Measurements from ENCODE around the genes SRSF6 and MYBL2.

- PRO-cap: no peak
- RAMPAGE, long total RNA, 2 experiments: no peak in any of the 2 experiments
Observed at GRCh38 chr20:41341190-41341527, 538 bp downstream of the LPIN3 start.

DNA sequence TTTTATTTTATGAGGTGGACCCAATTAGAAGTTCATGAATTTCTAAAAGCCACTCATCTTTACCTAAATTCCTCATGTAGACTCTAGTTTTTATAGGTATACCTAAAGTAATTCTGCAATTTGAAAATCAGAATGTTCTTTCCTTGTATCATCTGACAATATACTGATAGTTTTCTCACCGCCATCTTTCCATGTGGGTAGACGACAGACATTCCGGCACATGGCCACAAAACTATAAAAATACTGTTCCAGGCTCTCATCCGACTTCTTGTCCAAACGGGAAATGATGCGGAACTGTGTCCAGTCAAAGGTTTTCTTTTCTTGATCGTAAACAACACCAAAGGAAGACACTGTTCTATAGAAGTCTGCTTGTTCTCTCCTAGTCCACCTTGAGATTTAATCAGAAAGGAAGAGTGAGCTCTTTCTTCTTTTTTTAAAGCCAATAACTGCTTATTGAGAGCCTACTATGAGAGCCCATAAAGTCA lies 56.7 kb upstream of the EMILIN3 start:
- PRO-cap: no peak
- RAMPAGE, long total RNA, 2 experiments: no peak in any of the 2 experiments

DNA sequence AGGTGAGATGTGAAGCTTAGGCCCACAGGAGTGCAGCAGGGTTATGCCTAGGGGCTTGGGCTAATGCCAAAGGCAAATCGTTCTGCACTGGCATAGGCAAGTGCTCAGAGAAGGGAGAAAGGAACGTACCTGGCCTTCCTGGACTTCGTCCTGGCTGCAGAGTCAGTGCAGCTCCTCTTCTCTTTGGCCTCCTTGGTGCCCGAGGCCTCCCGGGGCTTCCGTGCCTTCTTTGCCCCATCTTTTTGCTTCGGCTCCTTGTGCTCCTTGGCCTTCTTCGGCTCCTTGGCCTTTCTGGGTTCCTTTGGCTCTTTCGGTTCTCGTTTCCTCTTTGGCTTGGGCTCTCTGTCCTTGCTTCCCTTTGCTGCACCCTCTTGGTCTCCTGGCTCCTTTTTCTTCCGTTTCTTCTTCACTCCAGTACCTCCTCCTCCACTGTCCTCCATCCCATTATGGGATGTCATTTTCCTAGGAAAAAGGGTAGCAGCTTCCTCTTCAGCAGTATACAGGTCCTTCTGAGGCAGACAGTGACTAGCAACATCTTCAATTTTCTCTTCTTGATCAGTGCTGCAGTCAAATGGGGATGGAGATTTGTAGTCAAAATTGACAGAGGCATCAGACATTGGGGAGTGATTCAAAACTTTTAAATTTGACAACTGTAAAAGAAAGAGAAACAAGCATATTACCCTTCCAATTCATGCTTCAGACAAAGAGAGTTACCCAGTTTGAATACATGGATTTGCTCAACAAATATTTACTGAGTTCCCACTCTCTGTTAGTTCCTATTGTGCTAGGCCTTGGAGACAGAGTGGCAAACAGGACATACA lies 85.0 kb downstream of the CHD6 start:
- PRO-cap: no peak
- RAMPAGE, long total RNA, 2 experiments: no peak in any of the 2 experiments

DNA sequence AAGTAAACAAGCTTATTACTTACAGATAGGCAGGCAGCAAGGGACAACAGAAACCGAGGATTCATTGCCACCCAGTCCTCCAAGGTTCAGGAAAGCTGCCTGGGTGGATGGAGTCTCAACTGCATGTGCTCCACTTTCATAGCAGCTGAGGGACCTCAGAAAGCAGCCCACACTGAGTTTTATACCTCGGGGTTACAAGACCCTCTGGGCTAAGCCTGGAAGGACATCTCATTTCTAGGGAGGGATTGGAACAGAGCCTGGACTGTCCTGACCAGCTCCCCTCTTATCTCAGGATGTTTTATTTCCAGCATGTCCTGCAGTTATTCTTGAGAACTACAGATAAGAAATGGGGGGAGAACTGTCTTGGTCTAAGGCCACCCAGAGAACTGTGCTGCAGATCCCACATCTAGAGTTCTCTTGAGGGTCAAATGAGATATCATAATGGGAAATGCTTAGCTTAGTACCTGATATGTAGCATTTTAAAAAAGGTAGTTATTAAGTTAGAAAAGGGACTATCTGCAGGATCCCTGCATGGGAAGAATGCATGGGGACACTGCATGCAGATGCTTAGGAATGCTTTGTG lies 97.3 kb upstream of the CHD6 start:
- PRO-cap: no peak
- RAMPAGE, long total RNA, 2 experiments: no peak in any of the 2 experiments

DNA sequence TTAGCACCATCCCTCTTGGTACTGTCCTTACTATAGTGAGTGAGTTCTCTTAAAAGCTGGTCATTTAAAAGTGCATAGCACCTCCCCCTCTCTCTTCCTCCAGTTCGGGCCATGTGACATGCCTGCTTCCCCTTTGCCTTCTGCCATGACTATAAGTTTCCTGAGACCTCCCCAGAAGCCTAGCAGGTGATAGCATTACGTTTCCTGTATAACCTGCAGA lies 476.1 kb downstream of the PTPRT start:
- PRO-cap: no peak
- RAMPAGE, long total RNA, 2 experiments: no peak in any of the 2 experiments

- PRO-cap: no peak
- RAMPAGE, long total RNA, 2 experiments: no peak in any of the 2 experiments
Observed at GRCh38 chr20:42749597-42749961, 440.1 kb downstream of the PTPRT start.

GRCh38 chr20:43457334-43457946 lies at the start of gene SRSF6:
Gene SRSF6 (plus strand): TSS chr20:43457896.
- PRO-cap: unidirectional peak, minus-strand start at chr20:43457443; bidirectional peak, plus-strand start at chr20:43457896, minus-strand start at chr20:43457804
- RAMPAGE, long total RNA, 2 experiments: start-site peak on the plus strand in 2 of 2 experiments, at chr20:43457835-43457913 at its widest, 39 to 275 reads per replicate

DNA sequence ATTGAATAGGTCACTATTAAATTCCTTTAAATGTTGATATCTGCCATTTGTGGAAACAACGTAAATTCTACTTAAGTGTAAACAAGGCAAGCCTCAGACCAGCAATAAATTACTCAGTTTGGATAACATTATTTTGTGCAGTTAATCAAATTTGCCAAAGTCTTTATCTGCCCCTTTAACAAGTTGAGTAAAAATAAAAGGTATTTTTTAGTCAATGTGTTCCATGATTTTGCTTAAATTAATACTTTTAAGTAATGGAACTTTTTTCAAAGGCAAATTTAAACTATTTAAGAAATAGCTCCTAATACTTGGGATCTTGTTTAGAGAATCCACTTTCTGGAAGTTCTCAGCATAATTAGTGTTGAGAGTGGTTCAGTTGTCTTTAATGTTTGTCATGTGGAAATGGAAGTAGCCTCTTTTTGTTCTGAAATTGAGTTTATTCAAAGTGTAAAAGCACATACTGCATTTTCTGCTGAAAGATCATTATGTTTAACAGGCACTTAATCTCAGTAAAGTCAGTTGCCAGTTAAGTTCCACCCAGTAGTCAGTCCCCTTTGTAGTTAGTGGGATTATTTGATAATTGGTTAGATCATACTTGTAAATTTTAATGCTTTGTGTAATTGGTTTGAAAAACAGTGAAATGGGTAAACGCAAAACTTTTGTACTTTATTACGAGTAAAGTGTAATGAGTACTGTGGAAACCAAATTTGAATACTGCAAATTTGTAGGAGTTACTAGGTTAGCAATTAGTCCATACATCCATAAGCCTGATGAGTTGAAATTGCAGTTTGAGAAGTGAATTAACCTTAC lies 4.1 kb downstream of the SRSF6 start:
- PRO-cap: no peak
- RAMPAGE, long total RNA, 2 experiments: no peak in any of the 2 experiments

DNA sequence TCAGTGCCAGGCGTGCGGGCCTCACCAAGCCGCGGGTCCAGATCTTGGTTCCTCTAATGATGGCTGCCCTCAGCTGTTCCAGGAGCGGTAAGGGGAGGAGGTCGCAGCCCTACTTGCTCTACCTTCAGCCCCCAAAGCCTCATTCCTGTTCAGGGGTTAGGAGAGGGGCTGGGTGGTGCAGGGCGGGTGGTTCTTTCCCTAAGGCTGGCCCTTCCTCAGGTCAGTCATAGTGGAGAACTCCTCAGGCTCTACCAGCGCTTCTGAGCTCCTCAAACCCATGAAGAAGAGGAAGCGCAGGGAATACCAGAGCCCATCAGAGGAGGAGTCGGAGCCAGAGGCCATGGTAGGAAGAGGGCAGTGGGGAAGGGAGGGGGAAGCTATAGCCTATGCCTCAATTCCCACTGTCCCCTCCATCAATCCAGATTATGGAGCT lies 7.6 kb downstream of the L3MBTL1 start:
- PRO-cap: no peak
- RAMPAGE, long total RNA, 2 experiments: no peak in any of the 2 experiments

DNA sequence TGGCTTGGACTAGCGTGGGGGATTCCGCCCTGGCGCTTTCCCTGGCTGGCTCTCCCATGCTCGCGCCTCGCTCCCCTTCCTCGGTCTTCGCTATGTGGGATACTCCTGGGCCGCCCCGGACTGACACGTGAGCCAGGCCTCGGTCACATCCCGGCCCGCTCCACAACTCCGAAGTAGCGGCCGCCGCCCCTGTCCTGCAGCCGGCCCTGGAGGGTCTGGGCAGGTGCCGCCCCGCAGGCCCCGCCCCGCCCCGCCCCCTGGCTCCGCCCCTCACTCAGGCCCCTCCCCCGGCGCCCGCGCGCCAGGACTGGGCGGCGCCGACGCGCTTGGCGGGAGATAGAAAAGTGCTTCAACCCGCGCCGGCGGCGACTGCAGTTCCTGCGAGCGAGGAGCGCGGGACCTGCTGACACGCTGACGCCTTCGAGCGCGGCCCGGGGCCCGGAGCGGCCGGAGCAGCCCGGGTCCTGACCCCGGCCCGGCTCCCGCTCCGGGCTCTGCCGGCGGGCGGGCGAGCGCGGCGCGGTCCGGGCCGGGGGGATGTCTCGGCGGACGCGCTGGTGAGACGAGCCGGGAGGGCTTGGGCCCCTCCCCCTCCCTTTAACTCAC lies at the start of gene MYBL2:
MYBL2 (plus strand) TSS at position 368 of the 606 bp plus-strand sequence.
- PRO-cap: no peak
- RAMPAGE, long total RNA, 2 experiments: no peak in any of the 2 experiments

DNA sequence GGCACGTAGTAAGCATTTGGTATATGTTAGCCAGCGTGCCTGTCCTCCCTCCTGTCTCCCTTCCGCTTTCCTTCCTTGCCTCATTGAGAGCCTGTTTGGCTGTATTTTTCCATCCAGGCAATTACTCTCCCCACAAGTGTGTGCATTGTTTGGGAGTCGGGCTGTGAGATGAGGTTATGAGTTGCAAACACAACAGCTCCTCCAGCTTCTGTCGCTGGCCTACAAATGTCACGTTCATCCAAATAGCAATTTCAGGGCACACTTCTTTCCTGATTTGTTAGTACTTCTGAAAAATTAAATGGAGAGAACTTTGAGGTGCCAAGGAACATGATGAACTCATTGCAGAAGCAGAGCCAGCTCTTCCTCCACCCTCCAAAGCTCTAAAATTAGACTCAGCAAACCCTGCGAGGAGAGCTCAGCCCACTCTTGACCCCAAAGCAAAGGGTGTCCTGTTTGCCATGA lies 50.7 kb upstream of the TOX2 start:
- PRO-cap: no peak
- RAMPAGE, long total RNA, 2 experiments: no peak in any of the 2 experiments

DNA sequence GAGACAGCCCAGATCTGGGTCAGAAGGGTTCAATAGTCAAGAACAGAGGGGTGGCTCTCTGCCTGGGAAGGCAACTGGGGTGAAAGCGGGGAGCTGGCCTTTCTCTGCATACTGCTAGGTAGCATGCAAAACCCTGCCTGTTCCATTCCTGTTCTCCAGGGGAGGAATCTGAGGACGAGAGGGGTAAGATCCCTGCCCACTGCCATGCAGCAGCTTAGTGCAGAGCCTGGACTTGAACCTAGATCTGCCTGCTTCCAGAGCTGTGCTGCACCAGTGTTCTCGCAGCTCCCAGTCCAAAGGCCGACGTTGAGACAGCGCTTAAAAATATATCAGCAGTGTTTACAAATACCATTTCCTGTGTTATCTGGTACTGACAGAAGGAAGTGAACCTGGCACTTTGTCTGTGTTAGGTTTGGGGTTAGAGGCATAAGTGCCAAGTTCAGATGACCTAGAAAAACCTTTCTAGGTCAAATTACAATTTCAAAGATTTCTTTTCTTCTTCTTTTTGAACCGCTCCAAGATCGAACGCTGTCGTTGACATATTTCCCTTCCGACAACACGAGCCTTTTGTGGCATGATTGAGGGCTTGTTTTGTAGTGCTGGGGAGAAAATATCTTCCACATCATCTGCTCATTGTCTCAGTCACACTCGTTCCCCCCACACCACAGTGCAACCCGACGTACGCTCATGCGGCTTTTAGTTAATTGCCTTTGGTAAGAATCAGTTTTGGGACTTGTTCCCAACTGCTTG lies 44.6 kb downstream of the TOX2 start:
- PRO-cap: no peak
- RAMPAGE, long total RNA, 2 experiments: no peak in any of the 2 experiments

- PRO-cap: no peak
- RAMPAGE, long total RNA, 2 experiments: no peak in any of the 2 experiments
Observed at GRCh38 chr20:44038850-44039108, 124.1 kb downstream of the TOX2 start.

GRCh38 chr20:44111823-44112352 lies 75.1 kb downstream of the JPH2 start:
- PRO-cap: no peak
- RAMPAGE, long total RNA, 2 experiments: no peak in any of the 2 experiments

DNA sequence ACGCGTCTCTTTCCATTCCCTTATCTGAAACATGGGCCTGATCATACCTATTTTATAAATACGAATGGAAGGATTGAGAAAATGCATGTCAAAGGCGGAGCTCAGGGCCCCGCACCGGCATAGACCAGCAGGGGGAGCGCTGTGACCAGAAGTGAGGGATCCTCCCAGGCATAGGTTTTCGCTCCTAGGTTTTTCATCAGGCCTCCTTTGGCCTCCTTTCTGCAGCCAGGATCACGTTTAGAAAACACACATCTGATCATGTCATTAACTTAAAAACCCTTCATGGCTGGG lies 70.3 kb downstream of the JPH2 start:
- PRO-cap: no peak
- RAMPAGE, long total RNA, 2 experiments: no peak in any of the 2 experiments

- PRO-cap: bidirectional peak, plus-strand start at chr20:44137584, minus-strand start at chr20:44137224
- RAMPAGE, long total RNA, 2 experiments: no peak in any of the 2 experiments
Observed at GRCh38 chr20:44137031-44138052, 49.6 kb downstream of the JPH2 start.

DNA sequence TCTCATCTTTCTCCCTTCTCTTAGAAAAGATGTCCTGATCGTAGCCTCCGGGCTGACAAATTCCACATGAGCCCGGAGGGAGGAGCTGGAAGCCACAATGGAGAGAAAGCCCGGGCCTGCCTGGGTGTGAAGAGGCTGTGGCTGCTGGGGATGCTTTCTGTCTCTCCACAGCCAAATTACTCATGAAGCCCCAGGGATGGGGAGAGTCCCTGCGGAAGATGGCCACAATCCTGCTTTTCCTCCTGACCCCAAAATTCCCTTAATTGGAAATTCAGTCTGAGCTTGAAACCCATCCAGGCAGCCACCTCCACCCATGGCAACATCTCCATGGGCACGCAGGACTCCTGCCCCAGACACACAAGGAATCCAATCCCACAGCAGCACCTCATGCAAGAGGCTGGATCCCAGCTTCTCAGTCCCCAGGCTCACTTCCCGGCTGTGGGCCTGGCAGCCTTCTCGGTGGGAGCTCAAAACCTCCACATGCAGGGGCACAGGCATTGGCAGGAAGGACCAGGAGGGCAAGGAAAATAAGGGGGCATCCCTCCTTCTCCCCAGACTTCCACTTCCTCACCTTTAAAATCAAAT lies 32.4 kb downstream of the JPH2 start:
- PRO-cap: no peak
- RAMPAGE, long total RNA, 2 experiments: no peak in any of the 2 experiments

GRCh38 chr20:44195472-44196434 lies 8.8 kb upstream of the JPH2 start:
- PRO-cap: no peak
- RAMPAGE, long total RNA, 2 experiments: no peak in any of the 2 experiments

GRCh38 chr20:44406510-44407174 lies 51.1 kb downstream of the HNF4A start:
- PRO-cap: no peak
- RAMPAGE, long total RNA, 2 experiments: no peak in any of the 2 experiments

DNA sequence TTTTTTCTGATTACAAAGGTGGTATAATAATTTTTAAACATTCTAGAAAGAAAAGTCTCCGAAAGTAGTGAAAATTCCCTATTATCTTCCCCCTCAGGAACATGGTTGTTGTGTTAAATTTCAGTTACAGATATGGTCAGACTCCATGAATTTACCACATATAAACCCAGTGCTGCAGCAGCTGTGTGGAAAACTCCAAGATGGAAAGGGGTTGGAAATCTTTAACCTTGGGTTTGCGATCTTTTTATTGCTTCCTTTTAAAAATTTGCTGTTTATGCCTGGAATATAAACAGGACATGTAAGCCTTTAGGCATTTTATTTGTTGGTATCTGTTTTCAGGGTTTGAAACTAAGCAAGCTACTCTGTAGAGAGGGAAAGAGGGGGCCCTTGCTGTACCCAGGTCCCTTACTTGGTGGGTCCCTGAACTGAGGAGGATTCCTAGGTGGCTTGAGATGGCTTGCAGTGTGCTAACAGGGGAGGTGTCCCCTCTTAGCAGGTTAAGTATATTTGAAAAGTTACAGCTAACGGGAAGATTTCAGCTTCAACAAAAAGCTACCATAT lies 778 bp downstream of the PKIG start:
- PRO-cap: bidirectional peak, plus-strand start at position 159 of the sequence, minus-strand start at position 134 of the sequence
- RAMPAGE, long total RNA, 2 experiments: no peak in any of the 2 experiments